ENCODE measurements around a stretch of chr14.

DNA sequence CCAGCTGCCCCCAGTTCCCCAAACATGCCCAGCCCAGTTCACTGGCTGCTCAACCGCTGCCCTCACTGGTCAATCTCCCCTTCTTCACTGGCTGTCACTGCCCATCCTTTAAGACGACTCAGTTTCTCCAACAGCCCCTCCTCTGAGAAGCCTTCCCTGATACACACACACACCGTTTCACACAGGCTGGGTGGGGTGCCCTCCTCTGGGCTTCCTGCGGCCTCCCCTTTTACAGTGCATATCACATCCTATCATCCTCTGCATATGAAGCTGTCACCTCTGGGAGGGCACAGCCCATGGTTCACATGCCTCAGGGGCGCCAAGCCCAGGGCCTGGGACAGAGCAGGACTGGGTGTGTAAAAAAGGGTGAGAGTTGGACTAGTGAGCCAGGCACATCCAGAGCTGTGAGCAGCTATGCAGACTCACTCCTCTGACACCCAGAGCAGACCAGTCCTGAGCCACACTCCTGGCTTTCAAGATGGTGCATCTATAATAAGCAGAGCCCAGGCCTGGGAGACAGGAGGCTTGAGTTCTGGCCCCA is 62.7 kb downstream of the LGMN start:
- RRBS = no CpG with 5 or more reads among the region's 5 CpGs

DNA sequence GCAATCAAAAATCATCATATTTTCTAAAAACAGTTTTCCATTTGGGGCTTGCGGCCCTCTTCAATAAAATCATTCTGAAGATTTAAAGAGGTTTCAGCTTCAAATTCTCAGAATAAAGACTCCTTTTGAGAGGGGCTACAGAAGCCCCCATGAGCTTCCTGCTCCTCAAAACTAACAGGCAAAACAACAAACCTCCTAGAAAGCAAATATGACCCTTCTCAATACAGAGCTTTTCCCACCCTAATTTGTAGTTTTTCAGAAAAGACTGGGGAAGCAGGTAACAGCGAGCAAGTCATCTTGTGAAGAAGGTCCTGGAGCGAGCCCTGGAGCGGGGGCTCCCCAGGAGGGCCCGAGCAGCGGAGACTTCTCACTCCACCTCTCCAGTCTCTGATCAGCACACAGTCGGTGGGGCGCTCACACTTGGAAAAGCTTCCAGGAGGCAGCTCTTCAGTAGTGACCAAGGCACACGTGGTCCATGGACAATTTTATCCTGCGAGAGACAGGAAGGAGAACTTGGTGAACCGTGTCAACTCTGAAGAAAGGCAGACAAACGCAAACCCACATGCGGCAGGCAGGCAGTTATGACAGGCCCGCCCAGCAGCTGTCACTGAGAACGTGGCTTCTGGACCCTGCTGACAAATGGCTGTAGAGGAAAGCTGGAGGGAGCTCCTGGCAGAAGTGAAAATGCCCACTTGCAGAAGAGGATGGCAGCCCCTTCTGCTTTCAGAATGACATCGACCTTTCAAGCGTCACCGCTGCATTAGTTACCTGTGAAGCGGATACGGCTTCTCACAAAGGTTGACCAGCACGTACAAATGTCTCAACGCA is 44.3 kb downstream of the LGMN start:
- RRBS = no CpG with 5 or more reads among the region's 22 CpGs

- RRBS = no CpG with 5 or more reads among the region's 6 CpGs
Measured at GRCh38 chr14:92964588-92965243, 41.8 kb downstream of the CHGA start.

DNA sequence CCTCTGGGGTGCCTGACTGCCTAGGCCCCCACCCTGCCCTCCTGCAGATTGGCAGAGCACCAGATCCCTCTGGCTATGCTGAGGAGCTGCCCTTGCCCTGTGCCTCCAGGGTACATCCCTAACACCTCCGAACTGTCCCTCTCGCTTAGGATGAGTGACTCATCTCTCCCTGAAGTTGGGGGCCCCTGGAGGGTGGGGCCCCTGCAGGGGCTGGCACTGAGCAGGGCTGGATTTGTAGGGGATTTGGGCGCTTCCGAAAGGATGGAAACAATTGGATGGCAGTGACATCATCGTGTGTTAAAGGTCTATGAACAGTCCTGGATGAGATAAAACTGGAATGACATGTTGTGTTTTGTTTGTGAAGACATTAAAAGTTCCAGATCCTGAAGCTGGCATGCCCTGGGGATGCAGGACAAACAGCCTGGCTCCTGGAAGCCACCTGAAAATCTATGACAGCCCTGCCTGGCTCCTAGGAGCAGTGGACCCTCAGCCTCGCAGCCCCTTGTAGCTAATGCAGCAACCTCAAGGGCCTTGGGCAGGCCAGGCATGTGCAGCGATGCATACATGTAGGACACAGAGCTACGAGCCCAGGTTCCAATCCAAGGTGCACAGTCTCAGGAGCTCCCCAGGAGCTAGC is 51.2 kb downstream of the CHGA start:
- RRBS = no CpG with 5 or more reads among the region's 8 CpGs

GRCh38 chr14:93007022-93007660 is 84.2 kb downstream of the CHGA start:
- RRBS = no CpG with 5 or more reads among the region's 12 CpGs

DNA sequence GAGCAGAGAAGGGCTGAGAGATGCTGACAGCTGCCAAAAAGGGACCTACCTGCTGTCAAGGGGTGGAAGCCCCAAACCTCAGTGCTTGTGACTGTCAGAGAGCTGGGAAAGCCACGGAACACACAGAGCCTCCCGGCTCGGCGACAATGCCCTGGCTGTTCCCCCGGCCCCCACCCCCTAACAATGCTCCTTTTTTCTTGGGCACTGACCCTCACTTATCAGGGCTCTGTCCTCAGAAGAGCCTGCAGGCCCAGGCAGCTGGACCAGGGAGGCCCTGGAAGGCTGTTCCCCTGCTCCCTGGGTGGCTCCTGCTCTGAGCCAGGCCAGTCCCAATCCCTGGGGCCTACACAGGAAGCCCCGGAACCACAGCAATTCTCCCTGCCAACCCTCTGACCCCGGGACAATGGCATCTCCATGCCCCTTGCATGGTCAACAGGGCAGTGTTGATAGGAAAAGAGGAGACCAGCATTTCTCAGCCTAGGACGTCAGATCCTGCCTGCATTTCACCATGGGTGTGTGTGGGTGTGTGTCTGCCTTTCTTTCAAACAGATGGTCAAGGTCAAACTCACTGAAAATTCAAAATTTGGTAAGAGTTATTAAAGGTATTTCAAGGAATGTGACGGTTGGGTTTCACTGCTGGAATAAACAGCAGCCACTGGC is 78.8 kb downstream of the ITPK1 start:
- RRBS = 17% methylated on average over 1 of the region's 9 CpGs

- RRBS = no CpG with 5 or more reads among the region's 11 CpGs
Measured at GRCh38 chr14:93039417-93040125, 76.2 kb downstream of the ITPK1 start.

- RRBS = no CpG with 5 or more reads among the region's 5 CpGs
Measured at GRCh38 chr14:93085786-93086236, 29.9 kb downstream of the ITPK1 start.

GRCh38 chr14:93114675-93115066 is 1.1 kb downstream of the ITPK1 start:
- RRBS = under 1% methylated on average over 10 of the region's 40 CpGs

- RRBS = no CpG with 5 or more reads among the region's 9 CpGs
Measured at GRCh38 chr14:93973284-93973983, 2.9 kb downstream of the ASB2 start.

DNA sequence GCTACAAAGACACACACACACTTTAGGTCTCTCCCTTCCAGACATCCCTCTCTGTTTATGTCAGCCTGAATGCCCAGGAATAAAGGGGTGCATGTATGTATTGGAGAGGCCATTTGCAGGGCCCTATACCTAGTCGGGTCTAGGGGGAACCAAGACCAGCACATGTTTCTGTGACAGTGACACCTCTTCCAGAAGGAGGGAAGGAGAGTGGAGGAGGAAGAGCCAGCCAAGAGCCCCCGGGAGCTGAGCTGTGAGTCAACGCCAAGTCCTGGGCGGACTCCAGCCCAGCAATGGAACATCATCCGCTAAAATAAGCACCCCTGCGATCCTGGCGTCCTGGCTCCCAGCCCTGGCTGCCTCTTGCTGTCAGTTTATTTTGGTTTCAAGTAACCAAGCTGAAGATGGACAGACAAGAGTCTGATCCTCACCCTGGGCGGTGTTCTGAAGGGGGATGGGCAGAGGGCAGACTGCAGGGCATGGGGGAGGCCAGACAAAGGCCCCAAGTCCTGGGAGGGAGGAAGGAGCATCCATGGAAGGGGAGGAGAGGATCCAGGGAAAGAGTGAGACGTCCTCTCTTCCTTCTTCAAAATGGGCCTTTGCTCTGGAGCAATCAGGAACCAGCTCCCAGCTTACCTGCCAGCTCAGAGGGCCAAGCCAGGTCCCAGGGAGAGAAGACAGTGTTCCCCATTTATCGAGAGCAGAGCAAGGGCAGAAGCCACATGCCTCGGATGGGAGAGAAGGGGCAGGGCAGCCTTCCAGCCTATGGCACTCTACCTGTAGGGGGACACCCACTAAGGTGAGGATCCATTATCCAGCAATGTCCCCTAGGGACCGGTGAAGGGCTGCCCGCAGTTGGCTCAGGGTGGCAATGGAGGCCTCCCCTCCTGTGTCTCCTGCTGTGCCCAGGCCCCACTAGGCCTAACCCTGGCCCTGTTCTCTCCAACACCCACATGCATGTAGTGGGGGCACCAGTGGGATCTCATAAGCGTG is 4.6 kb upstream of the ASB2 start:
- RRBS = no CpG with 5 or more reads among the region's 14 CpGs

DNA sequence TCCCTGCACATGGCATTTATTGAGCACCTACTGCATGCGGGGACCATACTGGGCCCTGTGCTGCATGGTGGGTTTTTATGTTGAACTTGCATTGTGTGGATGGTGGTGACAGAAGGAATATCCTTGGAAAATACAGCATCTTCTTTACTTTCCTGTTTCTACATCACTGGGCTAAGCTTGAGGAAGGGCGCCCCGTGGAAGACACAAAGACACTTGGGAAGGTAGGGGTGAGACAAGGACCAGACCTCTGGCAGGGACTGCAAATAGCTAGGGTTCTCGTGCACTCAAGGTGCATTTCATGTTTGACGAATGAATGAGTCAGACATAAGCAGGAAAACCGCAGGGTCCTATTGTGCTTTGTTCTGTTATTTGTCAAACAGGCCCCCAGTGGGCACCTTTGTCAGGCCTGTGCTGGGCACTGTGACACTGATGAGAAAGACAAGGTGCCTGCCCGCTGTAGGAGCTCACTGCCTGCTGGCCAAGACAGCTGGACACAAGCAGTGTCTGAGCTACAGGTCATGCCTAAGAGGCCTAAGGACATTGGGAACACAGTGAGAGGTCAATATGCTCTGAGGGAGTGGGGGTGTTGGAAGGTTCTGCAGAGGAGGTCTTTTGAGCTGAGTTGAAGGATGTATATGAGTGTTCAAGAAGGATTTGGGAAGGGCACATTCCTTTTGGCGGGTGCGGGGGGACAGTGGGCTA is 2.3 kb downstream of the OTUB2 start:
- RRBS = no CpG with 5 or more reads among the region's 9 CpGs

DNA sequence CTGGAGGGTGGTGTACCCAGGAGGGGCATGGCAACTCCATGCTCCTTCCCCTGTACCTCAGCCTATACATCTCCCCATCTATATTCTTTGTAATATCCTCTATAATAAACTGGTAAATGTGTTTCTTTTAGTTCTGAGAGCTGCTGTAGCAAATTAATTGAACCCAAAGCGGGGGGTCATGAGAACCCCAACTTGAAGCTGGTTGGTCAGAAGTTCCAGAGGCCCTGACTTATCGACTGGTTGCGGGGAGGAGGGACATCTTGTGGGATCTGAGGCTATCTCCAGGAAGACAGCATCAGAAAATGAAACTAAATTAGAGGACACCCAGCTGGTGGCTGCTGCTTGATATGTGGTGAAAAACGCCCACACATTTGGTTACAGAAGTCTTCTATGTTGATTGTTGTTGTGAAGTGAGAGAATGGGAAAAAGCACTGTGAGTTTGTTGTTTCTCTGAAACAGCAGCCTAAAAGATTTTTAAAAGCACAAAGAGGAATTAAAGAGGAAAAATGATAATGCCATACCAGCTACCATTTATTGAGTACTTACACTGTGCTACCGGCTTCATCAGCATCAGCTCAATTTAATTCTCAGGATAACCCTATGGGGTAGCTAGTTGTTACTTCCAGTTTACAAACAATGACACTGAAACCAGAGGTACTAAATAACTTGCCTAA is 24.4 kb downstream of the DDX24 start:
- RRBS = no CpG with 5 or more reads among the region's 5 CpGs

DNA sequence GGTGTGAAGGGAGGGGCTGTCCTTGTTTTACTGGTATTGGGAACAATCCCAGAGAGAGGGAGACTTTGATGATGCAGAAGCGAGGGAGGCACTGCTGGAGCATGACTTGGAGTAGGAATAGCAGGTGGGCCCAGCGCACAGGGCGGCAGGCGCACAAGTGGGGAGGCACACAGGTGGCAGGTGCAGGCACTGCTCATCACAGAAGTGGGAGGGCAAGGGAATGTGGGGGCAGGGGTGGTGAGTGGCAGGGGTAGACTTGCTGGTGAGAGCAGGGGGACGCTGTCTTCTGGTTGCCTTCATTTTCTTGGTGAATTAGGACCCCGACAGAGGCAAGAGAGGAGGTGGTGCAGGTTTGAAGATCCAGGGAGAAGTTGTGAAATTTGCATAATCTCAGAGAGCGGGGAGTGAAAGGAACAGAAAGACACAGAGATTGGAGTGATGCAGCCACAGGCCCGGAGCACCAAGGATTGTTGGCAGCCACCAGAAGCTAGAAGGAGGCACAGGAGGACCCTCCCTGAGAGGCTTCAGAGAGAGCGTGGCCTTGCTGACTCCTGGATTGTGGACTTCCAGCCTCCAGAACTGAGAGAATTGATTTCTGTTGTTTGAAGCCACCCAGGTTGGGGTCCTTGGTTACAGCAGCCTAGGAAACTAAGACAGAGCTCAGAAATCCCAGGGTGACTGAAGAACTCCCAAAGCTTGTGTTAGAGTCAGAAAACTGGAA is 18.1 kb downstream of the IFI27L1 start:
- RRBS = no CpG with 5 or more reads among the region's 9 CpGs

- RRBS = no CpG with 5 or more reads among the region's 5 CpGs
Measured at GRCh38 chr14:94290757-94291103, 2.3 kb downstream of the SERPINA10 start.

GRCh38 chr14:94317231-94317658 is 5.9 kb downstream of the SERPINA6 start:
- RRBS = no CpG with 5 or more reads among the region's 4 CpGs

GRCh38 chr14:94379088-94379806 is 9.2 kb downstream of the SERPINA1 start:
- RRBS = no CpG with 5 or more reads among the region's 11 CpGs

GRCh38 chr14:94392055-94393137 is 4.0 kb upstream of the SERPINA1 start:
- RRBS = no CpG with 5 or more reads among the region's 12 CpGs

- RRBS = no CpG with 5 or more reads among the region's 11 CpGs
Measured at GRCh38 chr14:94393805-94394384, 5.5 kb upstream of the SERPINA1 start.

DNA sequence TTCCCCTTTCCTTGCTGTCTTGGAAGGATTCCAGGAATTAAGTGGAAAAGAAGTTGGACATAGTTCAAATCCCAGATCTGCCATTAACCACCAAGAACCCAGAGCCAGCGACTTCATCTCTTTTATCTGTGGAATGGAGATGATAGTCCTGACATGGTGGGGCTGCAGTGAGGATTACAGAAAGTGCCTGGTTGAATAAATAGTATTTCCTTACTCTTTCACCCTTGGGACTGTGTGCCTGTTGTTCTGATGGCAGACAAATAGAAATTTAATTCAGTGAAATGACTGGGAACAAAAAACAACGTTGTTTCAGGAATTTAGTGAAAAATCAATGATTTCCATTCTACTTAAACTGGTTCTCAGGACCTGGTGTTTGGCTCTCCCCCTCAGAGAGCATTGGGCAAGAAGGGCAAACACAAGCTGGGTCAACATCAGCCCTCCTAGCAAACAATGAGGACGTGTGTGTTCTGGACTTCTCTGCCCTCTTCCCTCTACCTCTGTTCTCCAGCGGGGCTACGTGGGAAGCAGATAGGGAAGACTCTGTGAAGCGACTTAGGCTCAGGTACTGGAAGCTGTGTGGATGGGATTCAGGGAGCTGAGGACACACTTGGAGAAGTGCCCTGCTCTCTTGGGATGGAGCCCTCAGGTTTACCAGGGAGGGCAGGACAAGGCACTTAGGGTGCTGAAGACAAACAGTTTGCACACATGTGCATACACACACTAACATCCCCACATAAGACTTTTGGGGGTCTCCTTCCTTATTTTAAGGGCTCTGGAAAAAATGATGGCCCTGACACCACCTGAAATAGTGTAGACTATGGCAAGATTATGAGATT is 7.5 kb upstream of the SERPINA1 start:
- RRBS = no CpG with 5 or more reads among the region's 6 CpGs